Hematopoietic multipotent progenitor cell (in vitro differentiated cells): ENCODE results near the gene RPS10.

- CAGE, long polyA plus RNA: no peak
Observed at GRCh38 chr6:33690680-33690975, 20.9 kb downstream of the UQCC2 start.

DNA sequence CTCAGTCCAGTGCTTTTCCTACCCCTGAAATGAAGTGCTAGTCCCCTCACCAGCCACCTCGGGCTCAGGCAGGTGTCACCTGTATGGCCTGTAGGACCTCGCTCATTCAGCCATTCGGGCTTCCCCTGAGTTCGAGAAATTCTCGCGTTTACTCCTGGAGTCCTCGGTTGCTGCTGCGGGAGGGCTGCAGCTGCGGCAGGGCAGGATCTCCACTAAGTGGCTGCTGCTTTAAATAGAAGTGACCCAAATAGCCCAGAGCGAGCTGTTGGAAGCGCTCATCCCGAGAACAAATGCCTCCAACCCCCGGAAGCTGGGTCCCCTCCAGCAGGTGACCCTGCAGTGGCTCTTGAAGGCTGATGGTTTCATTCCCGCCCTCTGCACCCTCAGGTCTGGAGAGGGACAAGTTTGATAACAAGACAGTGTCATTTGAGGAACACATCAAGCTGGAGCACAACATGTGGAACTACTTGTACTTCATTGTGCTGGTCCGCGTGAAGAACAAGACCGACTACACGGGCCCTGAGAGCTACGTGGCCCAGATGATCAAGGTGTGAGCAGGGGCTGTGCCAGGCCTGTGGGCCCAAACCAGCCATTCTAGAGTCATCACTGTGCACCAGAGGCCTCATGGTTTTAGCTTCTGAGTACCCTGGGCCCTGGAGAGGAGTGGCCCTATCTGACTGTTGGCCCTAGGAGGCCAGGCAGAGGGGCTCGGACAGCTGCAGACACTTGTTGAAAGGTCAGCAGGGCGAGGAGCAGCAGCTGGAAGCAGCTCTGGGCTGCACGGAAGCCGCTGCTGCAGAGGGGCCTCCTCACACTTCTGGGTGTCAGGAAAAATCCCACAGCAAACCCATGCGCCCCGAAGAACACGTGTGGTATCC lies 18.1 kb downstream of the UQCC2 start:
- CAGE, long polyA plus RNA: no peak

DNA sequence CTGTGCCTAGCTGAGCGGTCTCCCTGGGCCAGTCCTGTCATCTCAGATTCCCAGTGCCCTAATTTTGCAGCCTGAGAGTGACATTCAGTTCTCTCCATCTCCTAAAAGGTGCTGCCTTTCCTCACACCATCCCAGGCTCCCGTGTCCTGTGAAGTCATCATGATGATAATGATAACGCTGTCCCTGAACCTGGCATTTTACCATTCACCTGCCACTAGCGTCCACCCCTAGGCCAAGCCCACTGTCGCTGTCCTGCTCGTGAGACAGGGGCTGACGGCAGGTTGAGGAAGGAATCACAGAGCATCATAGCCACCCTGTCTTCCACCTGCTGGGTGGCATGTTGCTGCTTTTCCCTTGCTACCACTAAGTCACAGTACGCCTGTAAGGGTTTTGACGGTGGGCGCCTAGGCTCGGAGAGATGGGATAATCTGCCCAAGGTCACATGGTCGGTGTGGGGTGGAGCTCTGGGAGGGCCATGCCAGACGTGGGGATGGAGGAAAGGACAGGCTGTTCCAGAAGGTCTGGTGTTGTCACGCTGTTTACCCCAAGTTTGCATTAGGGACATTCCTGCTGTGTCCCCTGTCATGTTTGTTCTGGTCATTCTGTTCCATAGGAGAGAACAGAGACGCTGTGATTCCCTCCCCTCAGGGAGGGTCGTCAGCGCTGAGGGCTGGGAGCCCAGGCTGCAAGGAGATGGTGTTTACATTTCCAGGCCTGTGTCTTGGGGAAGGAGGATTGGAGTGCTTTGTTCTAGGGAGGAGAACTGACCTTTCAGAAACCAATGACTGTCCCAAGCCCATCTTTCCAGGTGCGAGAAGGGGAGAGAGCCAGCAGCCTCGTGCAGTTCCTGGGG lies 16.2 kb downstream of the IP6K3 start:
- CAGE, long polyA plus RNA: no peak

DNA sequence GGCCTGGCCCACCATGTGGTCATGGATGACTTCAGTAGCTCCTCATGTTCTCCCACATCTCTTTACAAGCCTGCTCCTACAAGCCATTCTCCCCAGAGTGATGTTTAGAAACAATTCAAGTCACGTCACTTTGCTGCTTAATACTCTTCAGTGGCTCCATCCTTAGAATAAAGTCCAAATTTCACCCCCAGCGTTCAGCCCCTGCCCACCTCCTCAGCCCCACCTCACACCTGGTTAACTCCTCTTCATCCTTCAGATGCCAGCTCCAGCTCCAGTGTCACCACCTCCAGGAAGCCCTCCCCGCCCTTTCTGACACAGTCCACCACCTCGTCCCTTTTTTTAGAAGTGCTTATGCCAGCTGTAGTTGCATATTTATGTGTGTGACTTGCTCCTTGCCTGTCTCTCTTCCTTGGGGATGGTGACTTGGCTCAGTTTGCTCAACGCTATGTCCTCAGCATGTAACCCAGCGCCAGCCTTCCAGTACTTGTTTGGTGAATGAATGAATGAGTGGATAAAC lies 3.5 kb upstream of the IP6K3 start:
- CAGE, long polyA plus RNA: no peak

GRCh38 chr6:33777225-33777675 lies 11.7 kb downstream of the LEMD2 start:
- CAGE, long polyA plus RNA: no peak

- CAGE, long polyA plus RNA: no peak
Observed at GRCh38 chr6:33904163-33904890, 100.5 kb upstream of the MLN start.

GRCh38 chr6:34146270-34146827 lies 462 bp upstream of the GRM4 start:
- CAGE, long polyA plus RNA: no peak

- CAGE, long polyA plus RNA: no peak
Observed at GRCh38 chr6:34235240-34236024, 1.2 kb upstream of the HMGA1 start.

DNA sequence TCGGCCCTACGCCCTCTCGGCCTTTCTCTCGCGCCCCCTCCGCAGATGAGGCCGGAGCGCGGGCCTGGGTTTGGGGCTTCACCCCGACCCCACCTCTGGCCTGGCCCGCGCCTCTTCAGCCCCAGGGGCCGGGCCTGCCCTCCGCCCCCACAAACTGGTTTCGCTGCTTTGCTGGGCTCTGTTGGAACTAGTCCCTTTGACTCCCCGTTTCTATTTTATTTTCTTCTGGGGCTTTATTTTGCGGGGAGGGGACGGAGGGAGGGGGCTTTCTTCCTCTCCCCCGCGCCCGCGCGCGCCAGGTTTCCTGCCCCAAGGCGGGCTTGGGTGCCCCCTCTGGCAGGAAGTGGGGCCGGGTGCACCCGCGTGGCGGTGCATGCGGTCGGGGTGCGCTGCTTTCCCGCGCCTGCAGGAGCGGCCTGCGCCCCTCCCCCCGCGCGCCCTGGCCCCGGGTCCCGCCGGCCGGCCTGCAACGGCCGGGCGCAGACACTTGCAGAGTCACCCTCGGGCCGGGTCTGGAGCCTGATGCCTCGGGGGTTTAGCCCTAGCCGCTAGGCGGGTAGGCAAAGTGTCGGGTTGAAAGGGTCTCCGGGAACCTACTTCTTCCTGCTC lies 1.3 kb downstream of the HMGA1 start:
- CAGE, long polyA plus RNA: no peak

GRCh38 chr6:34238438-34239048 lies 1.9 kb downstream of the HMGA1 start:
- CAGE, long polyA plus RNA: no peak

- CAGE, long polyA plus RNA: no peak
Observed at GRCh38 chr6:34243691-34244370, 5.0 kb downstream of the SMIM29 start.

DNA sequence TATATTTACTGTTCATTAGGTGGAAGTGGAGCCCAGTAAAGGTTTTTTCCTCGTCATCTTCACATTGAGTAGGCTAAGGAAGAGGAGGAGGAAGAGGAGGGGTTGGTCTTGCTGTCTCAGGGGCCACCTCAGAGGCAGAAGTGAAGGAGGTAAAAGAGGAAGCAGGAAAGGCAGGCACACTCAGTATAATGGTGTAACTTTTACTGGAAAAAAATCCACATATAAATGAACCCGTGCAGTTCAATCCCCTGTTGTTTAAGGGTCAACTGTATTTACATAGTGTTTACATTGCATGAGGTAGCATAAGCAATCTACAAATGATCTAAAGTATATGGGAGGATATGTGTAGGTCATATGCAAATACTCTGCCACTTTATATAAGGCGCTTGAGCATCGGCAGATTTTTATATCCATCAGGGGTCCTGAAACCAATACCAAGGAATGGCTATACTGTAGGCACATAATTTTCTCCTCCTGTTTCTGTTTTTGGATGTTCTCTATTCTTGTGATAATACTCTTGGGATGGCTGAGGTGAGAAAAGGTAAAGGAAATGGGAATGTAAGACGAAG lies 60.1 kb downstream of the NUDT3 start:
- CAGE, long polyA plus RNA: no peak

DNA sequence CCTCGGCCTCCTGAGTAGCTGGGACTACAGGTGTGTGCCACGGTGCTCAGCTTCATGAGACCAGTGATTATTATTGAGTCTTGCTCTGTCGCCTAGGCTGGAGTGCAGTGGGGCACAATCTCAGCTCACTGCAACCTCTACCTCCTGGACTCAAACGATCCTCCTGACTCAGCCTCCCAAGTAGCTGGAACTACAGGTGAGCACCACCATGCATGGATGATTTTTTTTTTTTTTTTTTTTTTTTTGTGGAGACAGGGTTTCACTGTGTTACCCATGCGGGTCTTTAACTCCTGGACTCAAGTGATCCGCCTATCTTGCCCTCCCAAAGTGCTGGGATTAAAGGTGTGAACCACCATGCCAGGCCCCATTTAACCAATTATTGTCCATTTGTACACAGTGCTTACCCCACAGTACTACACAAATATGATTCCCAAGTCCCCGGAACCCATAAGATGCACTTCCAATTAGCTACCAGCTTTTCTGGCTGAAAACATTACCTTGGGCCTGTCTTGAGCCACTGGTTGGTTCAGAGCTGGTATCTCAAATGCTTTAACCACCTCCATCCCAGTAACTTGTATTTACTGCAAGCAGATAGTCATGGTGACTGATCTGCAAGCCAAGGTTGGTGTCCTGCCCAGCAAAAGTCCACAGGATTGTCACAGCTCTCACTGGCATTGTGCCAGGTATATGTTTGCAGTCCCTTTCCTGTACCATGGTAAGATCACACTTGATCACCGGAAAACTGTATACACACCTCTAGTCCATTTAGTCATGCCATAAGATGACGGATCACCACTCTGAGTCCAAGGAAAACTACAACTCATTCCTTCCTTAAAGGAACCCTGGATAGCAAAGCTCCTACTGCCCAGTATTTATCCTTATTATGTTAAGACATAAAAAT lies 10.0 kb downstream of the RPS10 start:
- CAGE, long polyA plus RNA: no peak

- CAGE, long polyA plus RNA: start-site peak on the minus strand at chr6:34426034-34426068, 3,313 reads
Observed at GRCh38 chr6:34425943-34426321, at the start of gene RPS10. TSS of gene RPS10 (minus strand) at chr6:34426069.

GRCh38 chr6:34629569-34630480 lies 66.7 kb downstream of the ILRUN start:
- CAGE, long polyA plus RNA: no peak

DNA sequence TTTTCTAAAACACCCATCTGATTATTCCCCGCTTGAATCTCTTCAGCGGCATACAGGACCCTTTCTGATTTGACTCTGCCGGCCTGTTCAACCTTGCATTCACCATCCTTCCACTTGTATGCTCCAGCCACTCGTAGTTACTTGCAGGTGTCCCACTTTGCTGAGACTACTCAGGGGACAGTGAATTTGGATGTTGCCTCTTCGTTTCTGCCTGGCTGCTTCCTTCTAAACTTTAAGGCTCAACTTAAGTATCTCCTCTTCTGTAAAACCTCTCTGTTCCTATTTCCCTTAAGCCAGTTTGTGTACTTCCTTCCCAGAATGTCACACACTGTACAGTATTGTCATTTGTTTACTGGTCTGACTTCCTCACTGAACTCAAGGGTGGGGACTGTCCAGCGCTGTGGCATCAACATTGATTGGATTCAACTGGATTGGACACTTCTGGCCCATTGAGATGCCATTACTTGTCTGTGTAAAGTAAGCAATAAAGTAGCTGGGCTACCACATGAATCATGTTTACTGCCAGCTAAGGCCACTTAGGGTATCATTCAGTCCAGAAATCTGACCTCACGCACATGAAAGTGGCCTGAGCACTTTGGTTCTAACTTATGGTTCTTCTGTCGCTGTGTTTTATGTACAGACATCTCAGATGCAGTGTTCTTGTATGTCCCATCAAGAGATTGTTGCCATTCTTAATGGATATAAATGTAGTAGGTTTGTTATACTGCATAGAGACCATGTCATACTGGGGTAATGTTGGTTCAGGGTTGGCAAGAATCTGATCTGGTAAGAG lies 69.7 kb downstream of the ANKS1A start:
- CAGE, long polyA plus RNA: no peak

DNA sequence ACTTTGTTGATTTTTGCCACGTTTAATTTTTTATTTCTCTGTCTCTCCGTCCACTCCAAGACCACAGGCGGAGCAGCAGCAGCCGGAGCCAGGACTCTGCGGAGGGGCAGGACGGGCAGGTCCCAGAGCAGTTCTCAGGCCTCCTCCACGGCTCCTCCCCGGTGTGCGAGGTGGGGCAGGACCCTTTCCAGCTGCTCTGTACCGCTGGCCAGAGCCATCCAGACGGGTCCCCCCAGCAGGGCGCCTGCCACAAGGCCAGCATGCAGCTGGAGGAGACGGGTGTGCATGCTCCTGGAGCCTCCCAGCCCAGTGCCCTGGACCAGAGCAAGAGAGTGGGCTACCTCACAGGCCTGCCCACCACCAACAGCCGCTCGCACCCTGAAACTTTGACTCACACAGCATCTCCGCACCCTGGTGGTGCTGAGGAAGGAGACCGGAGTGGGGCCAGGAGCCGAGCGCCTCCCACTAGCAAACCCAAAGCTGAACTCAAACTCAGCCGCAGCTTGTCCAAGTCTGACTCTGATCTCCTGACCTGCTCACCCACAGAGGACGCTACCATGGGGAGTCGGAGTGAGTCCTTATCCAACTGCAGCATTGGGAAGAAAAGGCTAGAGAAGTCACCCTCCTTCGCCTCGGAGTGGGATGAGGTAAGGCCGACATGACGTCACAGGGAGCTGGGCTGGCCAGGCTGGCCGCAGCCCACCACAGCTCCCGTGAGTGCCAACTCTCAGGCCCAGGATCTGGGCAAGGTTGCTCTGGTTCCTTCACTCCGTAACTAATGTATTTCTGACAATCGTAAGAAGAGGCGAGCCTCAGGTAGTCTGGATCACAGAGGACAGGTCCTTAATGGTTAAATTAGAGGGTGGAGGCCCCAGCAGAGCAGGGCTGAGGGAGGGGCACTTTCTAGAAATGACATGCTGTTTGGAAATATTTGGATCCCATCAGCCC lies 123.5 kb downstream of the TCP11 start:
- CAGE, long polyA plus RNA: no peak

GRCh38 chr6:35034070-35035360 lies 106.6 kb downstream of the TCP11 start:
- CAGE, long polyA plus RNA: no peak

DNA sequence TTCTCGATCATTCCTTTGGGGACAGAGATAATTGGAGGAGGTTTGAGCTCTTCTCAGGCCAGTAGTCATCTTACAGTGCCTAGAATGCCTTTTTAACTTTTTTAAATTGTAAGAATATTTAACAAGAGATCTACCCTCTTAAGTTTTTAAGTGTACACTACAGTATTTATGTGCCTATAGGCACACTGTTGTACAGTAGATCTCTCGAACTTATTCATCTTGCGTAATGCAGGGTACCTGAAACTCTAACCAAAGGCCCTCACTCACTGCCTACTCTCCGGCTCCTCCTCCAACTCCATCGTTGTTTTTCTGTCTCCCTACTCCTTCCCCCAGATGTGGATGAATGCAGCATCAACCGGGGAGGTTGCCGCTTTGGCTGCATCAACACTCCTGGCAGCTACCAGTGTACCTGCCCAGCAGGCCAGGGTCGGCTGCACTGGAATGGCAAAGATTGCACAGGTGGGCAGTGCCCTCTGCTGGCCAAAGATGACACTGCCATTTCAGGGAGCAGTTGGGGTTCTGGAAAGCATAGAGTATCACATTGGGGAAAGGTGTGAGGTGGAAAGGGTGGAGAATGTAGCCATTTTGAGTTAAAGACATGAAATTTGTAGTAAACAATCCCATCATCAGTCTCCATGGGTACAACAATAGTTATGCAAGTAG lies 18.6 kb upstream of the ZNF76 start:
- CAGE, long polyA plus RNA: no peak

DNA sequence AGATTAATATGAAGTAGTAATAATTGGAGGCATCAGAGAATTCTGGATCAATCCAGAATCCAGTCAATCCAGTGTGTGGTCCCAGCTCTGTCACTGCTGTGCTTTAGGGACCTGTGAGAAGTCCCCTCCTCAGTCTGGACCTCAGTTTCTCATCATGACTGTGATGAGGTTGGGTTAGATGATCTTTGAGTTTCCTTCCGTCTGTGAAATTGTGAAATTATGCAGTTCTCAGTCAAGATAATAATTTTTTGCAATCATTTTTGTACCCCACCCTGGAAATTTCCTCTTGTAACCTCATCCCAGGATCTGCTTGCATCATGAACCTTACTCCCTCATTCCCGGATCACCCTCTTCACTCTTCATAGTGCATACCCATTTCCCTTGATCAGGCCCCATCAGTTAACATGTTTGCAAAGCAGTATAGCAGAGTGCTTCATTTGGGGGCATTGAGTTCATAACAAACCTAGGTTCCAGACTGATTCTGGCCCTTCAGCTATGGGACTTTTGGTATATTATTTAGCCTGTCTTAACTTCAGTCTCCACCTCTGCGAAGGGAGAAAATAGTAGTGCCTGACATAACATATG lies 1.1 kb downstream of the ZNF76 start:
- CAGE, long polyA plus RNA: no peak